ENCODE results near the gene STH.

GRCh38 chr17:45131744-45132358 lies 464 bp downstream of the PLCD3 start:
- PRO-cap, 4 experiments, result no peak in any of the 4 experiments
- RAMPAGE, long total RNA, 2 experiments, result no peak in any of the 2 experiments
- RRBS, result 2% methylated on average over 13 of the region's 50 CpGs

DNA sequence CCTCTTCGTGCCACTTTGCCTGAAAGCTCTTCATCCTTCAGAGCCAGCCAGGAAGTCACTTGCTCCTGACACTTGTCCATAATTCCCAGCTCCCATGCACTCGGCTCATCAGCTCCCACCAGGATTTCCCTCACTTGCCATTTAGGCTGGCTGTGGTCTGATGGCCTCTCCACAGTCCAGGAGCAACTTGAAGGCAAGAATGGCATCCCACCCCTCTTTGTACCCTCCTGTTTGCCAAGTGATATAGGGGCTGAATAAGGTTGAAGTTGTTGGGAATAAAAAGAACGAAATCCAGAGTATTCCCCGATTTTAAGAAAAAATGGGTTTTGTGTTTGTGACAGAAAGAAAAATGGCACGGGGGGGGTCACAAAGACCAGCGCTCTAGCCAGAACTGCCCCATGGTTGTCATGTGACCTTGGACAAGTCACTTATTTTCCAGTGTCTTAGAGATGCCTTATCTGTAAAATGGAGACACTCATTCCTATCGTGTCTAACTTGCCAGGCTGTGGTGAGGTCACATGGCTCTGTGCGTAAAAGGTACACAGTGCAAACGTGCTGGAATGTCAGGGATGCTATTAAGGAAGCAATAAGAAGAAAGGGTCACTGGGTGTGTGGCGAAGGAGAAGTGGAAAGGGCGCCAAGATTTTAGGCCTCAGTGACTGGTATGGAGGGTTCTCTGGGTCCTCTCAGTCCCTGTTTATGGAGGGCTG lies 1.7 kb upstream of the HEXIM1 start:
- PRO-cap, 4 experiments, result peak in 4 of 4 experiments; most common plus-strand start position 603 of the sequence (in 2); most common minus-strand start position 507 of the sequence (in 2)
- RAMPAGE, long total RNA, 2 experiments, result no peak in any of the 2 experiments
- RRBS, result no CpG with 5 or more reads among the region's 11 CpGs

- PRO-cap, 4 experiments, result no peak in any of the 4 experiments
- RAMPAGE, long total RNA, 2 experiments, result no peak in any of the 2 experiments
- RRBS, result no CpG with 5 or more reads among the region's 8 CpGs
Measured at GRCh38 chr17:45223517-45224359, 2.1 kb downstream of the FMNL1 start.

GRCh38 chr17:45230498-45231479 lies 9.1 kb downstream of the FMNL1 start:
- PRO-cap, 4 experiments, result peak in 2 of 4 experiments; most common plus-strand start chr17:45230944 (in 1); most common minus-strand start chr17:45231308 (in 1)
- RAMPAGE, long total RNA, 2 experiments, result no peak in any of the 2 experiments
- RRBS, result no CpG with 5 or more reads among the region's 14 CpGs

GRCh38 chr17:45242321-45242787 lies 19.5 kb downstream of the SPATA32 start:
- PRO-cap, 4 experiments, result no peak in any of the 4 experiments
- RAMPAGE, long total RNA, 2 experiments, result no peak in any of the 2 experiments
- RRBS, result 88% methylated on average over 2 of the region's 5 CpGs

- PRO-cap, 4 experiments, result no peak in any of the 4 experiments
- RAMPAGE, long total RNA, 2 experiments, result no peak in any of the 2 experiments
- RRBS, result no CpG with 5 or more reads among the region's 8 CpGs
Measured at GRCh38 chr17:45260132-45260741, 1.7 kb downstream of the SPATA32 start.

DNA sequence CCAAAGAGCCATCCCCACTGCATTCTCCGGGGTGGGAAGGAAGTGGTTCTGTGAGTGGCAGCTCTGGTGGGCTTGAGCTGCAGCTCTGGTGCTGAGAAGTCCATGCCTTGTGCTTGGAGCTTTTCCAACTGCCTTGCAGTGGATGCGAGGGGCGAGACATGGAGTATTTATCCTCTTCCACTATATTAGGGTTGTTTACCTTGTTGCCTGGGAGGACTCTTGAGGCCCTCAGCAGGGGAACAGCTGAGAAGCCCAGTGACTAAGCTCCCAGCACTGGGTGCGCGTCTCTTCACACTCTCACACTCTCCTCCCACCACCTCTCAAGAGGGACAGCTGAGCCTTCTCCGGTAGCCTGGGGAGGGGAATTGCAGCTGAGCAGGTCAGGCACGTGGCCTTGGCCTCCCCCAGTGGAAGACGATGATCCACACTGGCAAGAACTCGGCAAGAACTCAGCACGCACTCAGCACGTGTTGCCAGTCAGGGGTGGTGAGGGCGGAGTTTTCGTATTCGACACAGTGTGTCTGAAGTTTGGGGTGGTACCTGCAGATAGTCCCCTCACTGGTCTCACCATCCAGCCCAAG lies 21.1 kb upstream of the SPATA32 start:
- PRO-cap, 4 experiments, result no peak in any of the 4 experiments
- RAMPAGE, long total RNA, 2 experiments, result no peak in any of the 2 experiments
- RRBS, result no CpG with 5 or more reads among the region's 14 CpGs

- PRO-cap, 4 experiments, result no peak in any of the 4 experiments
- RAMPAGE, long total RNA, 2 experiments, result no peak in any of the 2 experiments
- RRBS, result no CpG with 5 or more reads among the region's 13 CpGs
Measured at GRCh38 chr17:45293267-45294489, 23.1 kb downstream of the MAP3K14 start.

DNA sequence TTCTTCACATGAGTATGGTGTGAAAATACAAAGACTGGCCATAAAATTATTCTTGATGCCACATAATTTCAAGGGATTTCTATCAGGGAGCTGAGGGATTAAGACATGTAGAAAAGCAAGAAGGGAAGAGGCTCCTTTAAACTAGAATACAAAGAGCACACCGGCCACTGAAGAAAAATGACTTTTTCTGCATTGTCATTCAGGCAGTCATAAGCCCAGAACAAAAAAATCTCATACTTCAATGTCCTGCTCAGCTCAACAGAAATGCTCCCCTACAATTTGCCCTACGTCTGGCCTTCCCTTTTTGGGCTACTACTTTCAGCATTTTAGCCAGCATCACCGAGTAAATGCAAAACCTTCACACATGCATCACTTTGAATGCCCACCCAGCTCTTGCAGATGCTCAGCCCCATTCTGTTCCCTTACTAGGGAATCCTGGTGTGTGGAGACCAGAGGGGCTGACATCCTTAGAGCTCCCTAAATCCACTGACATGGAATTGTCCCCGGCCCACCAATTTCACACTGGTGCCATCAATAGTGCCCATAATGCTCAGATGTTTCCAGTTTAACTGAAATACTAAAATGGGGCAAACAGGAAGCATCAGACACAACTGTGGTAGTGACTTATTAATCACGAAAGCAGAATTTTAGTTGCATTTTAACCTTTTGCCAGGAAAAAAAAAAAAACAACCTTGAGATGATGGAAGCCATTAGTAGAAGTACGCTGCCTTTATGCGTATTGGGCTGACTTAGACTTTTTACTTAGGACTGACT lies 2.7 kb downstream of the MAP3K14 start:
- PRO-cap, 4 experiments, result no peak in any of the 4 experiments
- RAMPAGE, long total RNA, 2 experiments, result no peak in any of the 2 experiments
- RRBS, result no CpG with 5 or more reads among the region's 7 CpGs

- PRO-cap, 4 experiments, result no peak in any of the 4 experiments
- RAMPAGE, long total RNA, 2 experiments, result no peak in any of the 2 experiments
- RRBS, result no CpG with 5 or more reads among the region's 8 CpGs
Measured at GRCh38 chr17:45456040-45456802, 23.6 kb upstream of the ARHGAP27 start.

- PRO-cap, 4 experiments, result no peak in any of the 4 experiments
- RAMPAGE, long total RNA, 2 experiments, result no peak in any of the 2 experiments
- RRBS, result no CpG with 5 or more reads among the region's 35 CpGs
Measured at GRCh38 chr17:45490089-45490622, 365 bp downstream of the PLEKHM1 start.

DNA sequence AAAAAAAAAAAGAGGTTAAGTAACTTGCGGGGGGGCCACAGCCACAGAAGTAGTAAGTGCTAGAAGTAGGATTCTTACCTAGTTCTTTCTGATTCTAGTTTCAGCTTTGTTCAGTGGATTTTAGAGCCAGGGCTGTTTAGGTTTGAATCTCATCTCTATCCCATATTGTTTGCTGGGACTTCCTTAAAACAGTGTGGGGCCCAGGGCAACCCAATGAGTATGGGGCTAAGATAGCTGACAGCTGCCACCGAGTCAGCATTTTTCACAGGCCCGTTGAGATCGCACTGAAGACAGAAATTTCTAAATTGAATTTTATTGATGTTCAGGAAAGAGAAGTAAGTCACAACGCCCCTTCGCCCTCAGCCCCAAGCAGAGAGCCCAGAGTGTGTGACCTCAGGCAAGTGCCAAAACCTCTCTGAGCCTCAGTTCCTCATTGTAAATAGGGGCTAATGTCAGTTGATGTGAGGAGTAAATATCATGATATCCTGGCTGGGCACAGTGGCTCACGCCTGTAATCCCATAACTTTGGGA lies 4.0 kb upstream of the PLEKHM1 start:
- PRO-cap, 4 experiments, result no peak in any of the 4 experiments
- RAMPAGE, long total RNA, 2 experiments, result no peak in any of the 2 experiments
- RRBS, result no CpG with 5 or more reads among the region's 7 CpGs

DNA sequence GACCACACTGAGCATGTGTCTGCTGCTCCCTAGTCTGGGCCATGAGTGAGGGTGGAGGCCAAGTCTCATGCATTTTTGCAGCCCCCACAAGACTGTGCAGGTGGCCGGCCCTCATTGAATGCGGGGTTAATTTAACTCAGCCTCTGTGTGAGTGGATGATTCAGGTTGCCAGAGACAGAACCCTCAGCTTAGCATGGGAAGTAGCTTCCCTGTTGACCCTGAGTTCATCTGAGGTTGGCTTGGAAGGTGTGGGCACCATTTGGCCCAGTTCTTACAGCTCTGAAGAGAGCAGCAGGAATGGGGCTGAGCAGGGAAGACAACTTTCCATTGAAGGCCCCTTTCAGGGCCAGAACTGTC lies at the start of gene STH:
TSS of gene STH (plus strand) at position 12 of the 357 bp plus-strand sequence.
- PRO-cap, 4 experiments, result no peak in any of the 4 experiments
- RAMPAGE, long total RNA, 2 experiments, result no peak in any of the 2 experiments
- RRBS, result no CpG with 5 or more reads among the region's 2 CpGs

DNA sequence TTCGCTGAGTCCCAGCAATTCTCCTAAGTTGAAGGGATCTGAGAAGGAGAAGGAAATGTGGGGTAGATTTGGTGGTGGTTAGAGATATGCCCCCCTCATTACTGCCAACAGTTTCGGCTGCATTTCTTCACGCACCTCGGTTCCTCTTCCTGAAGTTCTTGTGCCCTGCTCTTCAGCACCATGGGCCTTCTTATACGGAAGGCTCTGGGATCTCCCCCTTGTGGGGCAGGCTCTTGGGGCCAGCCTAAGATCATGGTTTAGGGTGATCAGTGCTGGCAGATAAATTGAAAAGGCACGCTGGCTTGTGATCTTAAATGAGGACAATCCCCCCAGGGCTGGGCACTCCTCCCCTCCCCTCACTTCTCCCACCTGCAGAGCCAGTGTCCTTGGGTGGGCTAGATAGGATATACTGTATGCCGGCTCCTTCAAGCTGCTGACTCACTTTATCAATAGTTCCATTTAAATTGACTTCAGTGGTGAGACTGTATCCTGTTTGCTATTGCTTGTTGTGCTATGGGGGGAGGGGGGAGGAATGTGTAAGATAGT lies 28.0 kb downstream of the STH start:
- PRO-cap, 4 experiments, result no peak in any of the 4 experiments
- RAMPAGE, long total RNA, 2 experiments, result no peak in any of the 2 experiments
- RRBS, result no CpG with 5 or more reads among the region's 7 CpGs

GRCh38 chr17:46032693-46033224 lies 33.7 kb downstream of the STH start:
- PRO-cap, 4 experiments, result no peak in any of the 4 experiments
- RAMPAGE, long total RNA, 2 experiments, result no peak in any of the 2 experiments
- RRBS, result no CpG with 5 or more reads among the region's 12 CpGs

DNA sequence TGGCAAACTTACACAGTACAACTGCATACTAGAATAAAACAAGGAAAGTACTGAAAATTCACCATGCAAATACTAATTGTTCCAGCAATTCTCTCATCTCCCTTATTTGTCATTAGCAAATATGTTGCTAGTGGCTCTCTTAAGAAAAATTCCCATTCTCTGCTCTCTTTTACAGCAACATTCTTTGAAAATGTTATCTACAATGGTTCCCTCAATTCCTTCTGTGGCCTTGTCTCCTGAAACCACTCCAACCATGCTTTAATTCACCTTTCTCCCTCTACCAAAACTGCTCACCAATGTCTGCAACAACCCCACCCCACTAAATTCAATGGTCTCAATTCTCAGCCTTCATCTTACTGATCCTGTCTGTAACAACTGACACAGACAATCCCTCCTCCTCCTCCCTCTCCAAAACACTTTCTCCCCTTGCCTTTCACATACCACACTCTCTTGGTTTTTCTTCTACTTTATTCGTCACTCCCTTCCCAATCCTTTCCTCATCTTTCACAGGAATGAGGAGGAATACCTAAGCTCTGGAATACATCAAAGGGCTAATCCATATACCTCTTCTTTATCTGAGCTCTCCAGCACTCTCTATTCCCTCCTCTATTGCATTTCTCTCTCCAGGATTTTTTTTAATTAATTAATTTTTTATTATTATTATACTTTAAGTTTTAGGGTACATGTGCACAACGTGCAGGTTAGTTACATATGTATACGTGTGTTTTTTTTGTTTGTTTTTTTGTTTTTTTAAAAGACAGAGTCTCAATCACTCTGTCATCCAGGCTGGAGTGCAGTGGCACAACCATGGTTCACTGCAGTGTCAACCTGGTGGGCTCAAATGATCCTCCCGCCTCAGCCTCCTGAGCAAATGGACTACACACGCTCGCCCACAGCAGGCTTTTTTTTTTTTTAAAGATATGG lies 65.4 kb downstream of the STH start:
- PRO-cap, 4 experiments, result no peak in any of the 4 experiments
- RAMPAGE, long total RNA, 2 experiments, result start-site peak on the minus strand in 1 of 2 experiments, centred at positions 183 to 576 of the sequence, 6 to 8 reads per replicate
- RRBS, result no CpG with 5 or more reads among the region's 6 CpGs

- PRO-cap, 4 experiments, result peak in 1 of 4 experiments; most common plus-strand start chr17:46190985 (in 1)
- RAMPAGE, long total RNA, 2 experiments, result no peak in any of the 2 experiments
- RRBS, result no CpG with 5 or more reads among the region's 4 CpGs
Measured at GRCh38 chr17:46190621-46191156, 2.5 kb downstream of the KANSL1 start.

DNA sequence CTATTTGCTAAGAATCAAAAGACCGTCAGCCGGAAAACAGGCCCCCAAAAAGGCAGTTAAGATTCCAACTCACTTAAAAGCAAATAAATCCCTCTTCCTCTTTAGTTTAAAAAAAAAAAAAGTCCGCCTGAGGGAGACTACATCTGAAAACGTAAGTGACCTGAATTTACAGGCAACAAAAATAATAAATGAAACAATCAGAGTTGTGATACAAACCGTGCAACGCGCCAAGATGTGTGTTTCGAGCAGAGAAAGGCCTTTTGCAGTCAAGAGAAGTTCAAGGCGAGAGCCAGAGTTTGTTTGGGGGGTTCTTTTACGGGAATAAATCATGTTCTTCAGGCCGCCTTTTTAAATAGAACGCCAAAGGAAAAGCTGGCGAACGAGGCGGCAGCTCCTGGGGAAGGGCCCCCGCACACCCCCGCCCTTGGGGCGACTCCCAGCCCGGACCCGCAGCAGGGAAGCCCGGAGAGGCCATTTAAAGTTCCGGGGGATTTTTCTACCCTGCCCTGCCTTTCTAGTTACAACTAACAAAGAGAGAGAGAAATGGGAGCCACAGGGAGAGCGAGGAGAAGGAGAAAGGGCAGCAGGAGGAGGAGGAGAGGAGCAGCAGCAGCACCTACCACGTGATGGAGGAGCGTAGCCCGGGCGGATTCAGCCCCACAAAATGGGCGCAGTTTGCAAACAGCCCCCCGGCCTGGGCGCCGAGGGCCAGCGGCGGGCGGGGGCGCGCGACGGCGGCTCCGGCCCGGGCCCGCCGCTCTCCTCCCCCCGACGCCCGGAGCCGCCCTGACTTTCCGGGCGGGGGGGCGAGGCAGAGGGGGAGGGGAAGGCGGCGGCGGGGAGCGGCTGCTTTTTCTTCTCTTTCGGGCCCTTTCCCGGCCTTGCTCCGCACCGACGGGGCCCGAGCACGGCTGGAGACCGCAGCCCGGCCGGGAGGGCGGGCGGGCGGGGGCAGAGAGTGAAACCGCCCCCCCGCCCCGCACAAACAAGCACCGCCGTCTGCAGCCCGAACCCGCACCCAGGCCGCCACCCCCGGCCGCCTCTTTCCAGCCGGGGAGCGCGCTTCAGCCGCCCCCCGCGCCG lies 685 bp downstream of the KANSL1 start:
- PRO-cap, 4 experiments, result peak in 4 of 4 experiments; most common plus-strand start position 881 of the sequence (in 4); most common minus-strand start position 890 of the sequence (in 3)
- RAMPAGE, long total RNA, 2 experiments, result start-site peak on the minus strand in 1 of 2 experiments, centred at position 687 of the sequence, 47 reads per replicate
- RRBS, result 3% methylated on average over 39 of the region's 84 CpGs

DNA sequence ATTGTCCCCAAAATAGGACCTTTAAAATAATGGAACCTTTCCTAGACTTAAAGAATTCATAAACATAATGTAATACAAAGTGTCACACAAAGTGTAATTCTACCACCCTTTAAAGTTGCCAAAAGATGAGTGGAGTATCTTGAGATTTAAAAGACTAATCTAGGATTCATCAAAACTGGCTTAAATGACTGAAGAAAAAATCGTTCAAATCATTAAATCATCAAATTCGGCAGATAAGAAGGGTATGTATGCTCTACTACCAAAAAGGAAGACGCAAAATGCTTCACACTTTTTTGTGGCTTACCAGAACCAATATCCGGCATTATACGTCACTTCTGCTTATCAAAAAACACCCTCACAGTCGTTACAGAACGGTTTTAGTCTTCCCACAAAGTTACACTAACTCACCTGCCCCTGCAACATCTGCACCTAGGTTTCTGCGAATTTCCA lies 1.3 kb upstream of the KANSL1 start:
- PRO-cap, 4 experiments, result no peak in any of the 4 experiments
- RAMPAGE, long total RNA, 2 experiments, result no peak in any of the 2 experiments
- RRBS, result no CpG with 5 or more reads among the region's 8 CpGs

DNA sequence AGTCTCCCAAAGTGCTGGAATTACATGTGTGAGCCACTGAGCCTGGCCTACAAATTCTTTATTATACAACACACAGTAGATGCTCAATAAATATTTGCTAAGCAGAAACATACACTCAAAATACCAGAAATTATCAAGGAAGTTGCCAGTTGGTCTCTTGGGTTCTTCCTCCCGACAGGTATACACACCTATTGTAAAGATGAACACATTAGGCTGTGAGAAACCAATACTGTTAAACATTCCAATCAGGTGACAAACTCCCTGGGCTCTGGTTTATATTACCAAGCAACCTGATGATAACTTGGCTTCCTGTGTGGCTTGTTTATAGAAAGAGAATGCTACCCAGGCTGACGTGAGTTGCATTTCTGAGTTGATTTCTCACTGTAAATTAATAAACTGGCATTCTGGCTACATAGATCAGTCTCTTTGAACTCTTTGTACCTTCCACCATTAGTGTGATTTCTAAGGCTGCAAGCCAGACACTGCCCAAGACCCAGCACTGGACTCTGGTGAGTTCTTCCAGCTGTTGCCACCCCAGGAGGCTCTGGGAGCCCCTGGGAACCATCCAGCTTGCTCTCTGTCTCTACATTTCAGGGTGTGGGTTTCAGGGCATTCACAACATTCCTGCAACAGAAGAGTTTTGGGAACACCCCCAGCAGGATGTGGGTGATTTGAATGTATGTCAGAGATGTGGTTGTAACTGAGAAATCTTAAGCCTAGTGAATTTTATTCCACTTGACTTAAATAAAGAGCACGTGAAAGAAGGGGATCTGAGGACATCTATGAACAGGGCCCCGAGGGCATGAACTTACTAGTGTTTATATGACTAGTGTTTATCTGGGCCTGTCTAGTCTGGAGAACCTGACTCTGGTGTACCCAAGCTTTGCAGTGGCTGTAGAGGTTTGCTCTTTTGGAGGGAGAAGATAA lies 30.5 kb upstream of the LRRC37A start:
- PRO-cap, 4 experiments, result no peak in any of the 4 experiments
- RAMPAGE, long total RNA, 2 experiments, result no peak in any of the 2 experiments
- RRBS, result no CpG with 5 or more reads among the region's 4 CpGs

Measured in uterus (tissue), 7 donors.